BJ (cell line): ENCODE results near the genes ATF1 and LETMD1.

- CAGE, long polyA plus RNA: no peak
- RRBS: no CpG with 5 or more reads among the region's 14 CpGs
Measured at GRCh38 chr12:49972224-49972721, 474 bp upstream of the AQP6 start.

DNA sequence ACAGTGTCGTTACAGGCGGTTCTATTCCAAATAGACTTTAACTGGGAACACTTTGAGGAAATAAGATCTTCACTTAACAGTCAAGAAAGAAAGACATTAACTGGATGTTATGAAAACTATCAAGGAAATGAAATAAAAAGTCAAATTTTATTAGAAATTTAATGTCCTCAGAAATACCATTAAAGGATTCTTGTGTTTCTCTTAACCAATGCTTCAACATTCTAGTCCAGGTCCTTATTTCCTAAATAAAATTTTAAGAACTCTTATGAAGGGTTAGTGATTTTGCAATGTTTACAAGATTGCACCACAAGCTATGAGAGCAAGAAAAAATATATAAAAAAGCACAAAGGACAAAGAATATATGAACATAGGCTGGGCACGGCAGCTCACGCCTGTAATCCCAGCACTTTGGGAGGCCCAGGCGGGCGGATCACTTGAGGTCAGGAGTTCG lies 7.8 kb downstream of the RACGAP1 start:
- CAGE, long polyA plus RNA: no peak
- RRBS: no CpG with 5 or more reads among the region's 7 CpGs

GRCh38 chr12:50095672-50096637 lies 7.9 kb upstream of the GPD1 start:
- CAGE, long polyA plus RNA: no peak
- RRBS: no CpG with 5 or more reads among the region's 9 CpGs

- CAGE, long polyA plus RNA: no peak
- RRBS: no CpG with 5 or more reads among the region's 5 CpGs
Measured at GRCh38 chr12:50506657-50507221, 2.0 kb downstream of the DIP2B start.

- CAGE, long polyA plus RNA: no peak
- RRBS: no CpG with 5 or more reads among the region's 3 CpGs
Measured at GRCh38 chr12:50527027-50527482, 22.3 kb downstream of the DIP2B start.

DNA sequence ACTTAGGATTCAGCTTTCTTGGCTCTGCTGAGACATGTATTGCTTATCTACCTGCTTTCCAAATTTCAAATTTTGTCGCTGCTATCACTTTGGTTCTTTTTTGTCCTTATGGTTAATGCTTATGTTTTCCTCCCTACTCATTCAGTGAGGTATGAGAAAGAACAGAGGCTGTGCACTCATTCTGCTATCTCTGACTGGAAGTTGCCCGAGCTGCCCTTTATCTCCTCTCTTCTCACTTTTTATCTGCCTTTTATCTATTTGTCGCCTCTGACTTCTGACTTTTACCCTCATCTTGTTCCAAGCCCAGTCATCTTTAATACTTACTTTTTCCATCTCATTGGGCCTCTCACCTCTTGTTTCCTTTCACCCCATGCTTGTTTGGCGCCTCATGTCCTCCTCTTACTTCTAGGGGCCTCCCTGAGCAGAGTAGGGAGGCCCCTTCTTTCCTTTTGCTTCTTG lies 50.6 kb downstream of the DIP2B start:
- CAGE, long polyA plus RNA: no peak
- RRBS: no CpG with 5 or more reads among the region's 4 CpGs

GRCh38 chr12:50621954-50622195 lies 117.1 kb downstream of the DIP2B start:
- CAGE, long polyA plus RNA: no peak
- RRBS: no CpG with 5 or more reads among the region's 2 CpGs

DNA sequence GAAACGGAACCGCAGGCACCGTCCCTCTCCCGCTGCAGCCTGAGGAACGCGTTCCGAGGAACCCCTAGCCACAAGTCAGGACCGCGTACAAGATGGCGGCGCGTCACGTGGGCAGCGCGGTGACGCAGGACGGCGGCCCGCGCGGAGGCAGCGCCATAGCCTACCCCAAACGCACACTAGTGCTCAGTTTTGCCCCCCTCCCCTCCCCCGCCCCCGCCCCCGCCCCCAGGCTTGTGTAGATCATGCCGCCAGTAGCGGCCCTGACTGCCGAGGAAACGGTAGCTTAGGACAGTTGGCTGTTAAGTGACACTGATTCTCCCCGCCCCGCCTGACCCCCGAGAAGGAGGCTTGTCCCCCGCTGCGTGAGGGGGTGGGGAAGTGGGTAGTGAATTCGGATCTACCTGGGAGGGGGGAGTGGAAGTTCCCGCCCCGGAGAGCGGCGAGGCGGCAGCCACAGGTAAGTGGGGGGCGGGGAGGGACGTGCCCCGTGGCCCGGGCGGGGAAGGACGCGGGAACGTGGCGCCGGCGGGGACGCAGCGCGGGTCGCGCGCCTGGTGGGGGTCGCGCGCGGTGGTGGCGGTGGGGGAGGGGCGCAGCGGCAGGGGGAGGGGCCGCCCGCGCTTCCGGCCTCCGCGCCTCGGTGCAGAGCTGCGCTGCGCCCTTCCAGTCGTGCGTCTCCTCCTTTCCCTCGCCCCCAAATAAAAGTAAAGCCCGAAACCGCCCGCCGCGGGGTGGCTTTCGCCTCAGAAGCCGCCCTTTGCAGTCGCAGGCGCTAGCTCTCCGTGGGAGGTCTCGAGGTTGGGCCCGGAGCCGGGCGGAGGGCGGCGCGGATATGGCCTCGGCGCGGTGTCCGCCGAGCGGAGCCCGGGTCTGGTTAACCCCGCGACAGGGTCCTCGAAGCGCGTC lies at the start of gene ATF1:
Gene ATF1, plus strand, starts transcription at position 251 of the 906 bp plus-strand sequence.
- CAGE, long polyA plus RNA: start-site peak on the plus strand centred at position 240 of the sequence, 26 bp wide, 628 and 517 reads in 2 replicates; start-site peak on the plus strand centred at position 392 of the sequence, 55 bp wide, 191 and 170 reads in 2 replicates
- RRBS: 1% methylated on average over 34 of the region's 106 CpGs

GRCh38 chr12:50933623-50934099 lies 8.8 kb downstream of the METTL7A start:
- CAGE, long polyA plus RNA: no peak
- RRBS: no CpG with 5 or more reads among the region's 2 CpGs

DNA sequence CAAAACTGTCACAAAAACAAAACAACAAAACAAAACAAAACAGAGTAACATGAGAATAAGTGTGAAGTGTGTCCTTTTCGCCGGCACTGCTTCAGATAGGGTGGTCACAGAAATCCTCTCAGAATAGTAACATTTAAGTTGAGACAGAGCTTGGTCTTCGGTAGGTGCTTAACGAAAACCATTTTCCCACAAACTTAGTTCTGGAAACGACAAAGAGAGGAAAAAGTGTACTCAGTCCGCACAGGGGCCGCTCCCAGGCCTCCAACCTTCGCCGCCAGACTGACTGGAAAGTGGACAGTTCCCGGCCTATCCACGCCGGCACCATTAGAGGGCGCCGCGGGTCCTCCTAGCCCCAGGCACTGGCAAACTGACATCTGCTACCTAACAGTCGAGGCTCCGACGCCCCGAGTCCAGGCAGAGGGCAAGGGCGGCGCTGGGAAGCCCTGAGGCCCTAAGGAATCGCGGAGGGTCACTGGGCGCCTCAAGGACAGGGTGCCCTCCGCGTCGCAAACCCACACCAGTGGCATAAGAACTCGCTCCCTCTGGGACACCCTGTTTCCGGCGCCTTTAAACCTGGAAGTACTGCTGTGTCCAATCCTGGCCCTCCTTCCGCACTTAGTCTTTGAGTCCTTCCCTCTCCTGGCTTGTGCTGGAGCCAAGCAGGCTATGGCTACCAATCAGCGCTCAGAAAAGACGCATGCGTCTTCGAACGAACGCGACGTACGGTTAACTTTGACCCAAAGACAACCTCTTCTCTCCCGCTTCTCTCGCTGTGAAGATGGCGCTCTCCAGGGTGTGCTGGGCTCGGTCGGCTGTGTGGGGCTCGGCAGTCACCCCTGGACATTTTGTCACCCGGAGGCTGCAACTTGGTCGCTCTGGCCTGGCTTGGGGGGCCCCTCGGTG lies at the start of gene LETMD1:
Gene LETMD1, plus strand, starts transcription at position 749 of the 903 bp plus-strand sequence.
- CAGE, long polyA plus RNA: no peak
- RRBS: 72% methylated on average over 2 of the region's 49 CpGs

- CAGE, long polyA plus RNA: start-site peak on the minus strand at chr12:51083091-51083654, 33 and 20 reads in 2 replicates
- RRBS: 1% methylated on average over 14 of the region's 62 CpGs
Measured at GRCh38 chr12:51082535-51083502, 577 bp downstream of the CSRNP2 start.

GRCh38 chr12:51171896-51172598 lies 888 bp downstream of the TFCP2 start:
- CAGE, long polyA plus RNA: no peak
- RRBS: no CpG with 5 or more reads among the region's 18 CpGs

- CAGE, long polyA plus RNA: no peak
- RRBS: 85% methylated on average over 5 of the region's 31 CpGs
Measured at GRCh38 chr12:51197708-51198411, 20.0 kb downstream of the POU6F1 start.

DNA sequence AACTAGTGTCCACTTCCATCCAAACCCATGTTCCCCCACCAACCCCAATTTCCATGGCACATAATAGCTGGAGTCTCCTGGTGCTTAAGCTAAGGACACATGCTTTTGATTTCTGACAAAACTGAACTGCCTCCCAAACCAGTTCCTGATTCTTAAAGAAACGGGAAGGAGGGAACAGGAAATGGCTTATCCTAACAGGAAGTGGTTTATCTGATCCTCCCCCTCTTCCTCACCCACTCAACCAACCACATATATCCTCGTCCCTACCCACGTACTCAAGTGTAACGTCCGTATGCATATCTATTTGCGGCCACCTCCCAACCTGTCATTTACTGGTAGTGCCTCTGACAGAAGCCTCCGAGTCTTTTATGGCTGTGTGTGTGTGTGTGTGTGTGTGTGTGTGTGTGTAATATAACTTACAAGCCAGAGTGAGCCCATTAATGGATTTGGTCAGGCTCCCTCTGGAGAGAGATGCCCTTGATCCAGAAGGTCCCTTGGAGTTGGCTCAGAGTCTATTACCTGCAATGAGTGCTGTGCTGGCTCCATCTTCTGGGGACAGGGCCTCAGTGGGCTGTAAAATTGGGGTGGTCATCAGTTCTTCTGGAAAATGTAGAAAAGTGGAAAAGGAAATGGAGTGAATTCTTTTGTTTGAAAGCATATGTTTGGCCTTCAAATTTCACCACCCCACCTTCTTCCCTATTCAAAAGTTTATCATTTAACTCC lies 7.8 kb downstream of the DAZAP2 start:
- CAGE, long polyA plus RNA: no peak
- RRBS: no CpG with 5 or more reads among the region's 7 CpGs

DNA sequence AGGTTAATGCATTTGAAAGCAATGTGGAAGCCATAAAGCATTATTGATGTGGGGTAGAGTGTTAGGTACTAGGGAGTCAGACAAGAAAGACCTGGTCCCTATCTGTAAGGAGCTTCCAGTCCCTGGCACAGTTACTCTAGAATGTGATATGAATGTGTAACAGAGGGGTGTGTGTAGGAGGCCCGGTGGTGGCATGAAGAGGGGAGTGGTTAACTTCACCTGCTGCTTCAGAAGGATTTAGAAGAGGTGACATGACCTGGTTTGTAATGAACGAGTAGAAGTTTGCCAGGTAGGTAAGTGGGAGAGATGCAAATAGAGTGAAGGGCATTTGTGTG lies 15.1 kb upstream of the GALNT6 start:
- CAGE, long polyA plus RNA: no peak
- RRBS: no CpG with 5 or more reads among the region's 2 CpGs

GRCh38 chr12:51868618-51870030 lies 18.8 kb upstream of the ANKRD33 start:
- CAGE, long polyA plus RNA: no peak
- RRBS: 4% methylated on average over 20 of the region's 90 CpGs

- CAGE, long polyA plus RNA: no peak
- RRBS: no CpG with 5 or more reads among the region's 8 CpGs
Measured at GRCh38 chr12:51925706-51926473, 18.6 kb downstream of the ACVRL1 start.

DNA sequence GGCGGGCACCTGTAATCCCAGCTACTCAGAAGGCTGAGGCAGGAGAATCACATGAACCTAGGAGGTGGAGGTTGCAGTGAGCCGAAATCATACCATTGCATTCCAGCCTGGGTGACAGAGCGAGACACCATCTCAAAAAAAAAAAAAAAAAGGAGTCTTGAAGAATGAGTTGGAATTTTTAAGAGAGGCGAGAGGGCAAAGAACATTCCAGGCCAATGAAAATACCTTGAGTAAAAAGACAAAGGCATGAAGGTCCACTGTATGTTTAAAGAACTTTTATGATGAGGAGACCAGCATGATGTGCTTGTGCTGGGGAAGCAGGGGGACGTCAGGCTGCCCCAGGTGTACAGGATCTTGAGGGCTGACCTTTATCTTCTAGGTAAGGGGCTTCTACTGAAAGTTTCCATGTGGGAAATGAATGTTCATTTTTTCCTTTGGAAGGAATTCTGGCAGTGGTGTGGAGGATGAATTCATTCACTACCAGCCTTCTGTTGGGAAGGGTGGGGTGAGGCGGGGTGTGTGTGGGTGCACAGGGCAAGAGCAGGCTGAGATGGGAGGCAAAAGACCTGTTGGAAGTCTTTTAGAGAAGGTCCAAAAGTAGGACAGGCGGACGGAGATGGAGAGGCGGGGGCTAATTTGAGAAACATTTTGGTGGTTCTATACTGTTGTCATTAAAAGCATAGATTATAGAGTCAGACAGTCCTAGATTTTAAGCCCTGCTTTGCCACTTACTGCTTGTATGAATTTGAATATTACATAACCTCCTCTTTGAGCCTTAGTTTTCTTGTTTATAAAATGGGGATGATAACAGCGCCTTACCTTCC lies 27.2 kb upstream of the TAMALIN start:
- CAGE, long polyA plus RNA: no peak
- RRBS: no CpG with 5 or more reads among the region's 10 CpGs

GRCh38 chr12:51995043-51995828 lies 11.5 kb upstream of the TAMALIN start:
- CAGE, long polyA plus RNA: no peak
- RRBS: no CpG with 5 or more reads among the region's 9 CpGs

GRCh38 chr12:52007401-52008440 lies 975 bp downstream of the TAMALIN start:
- CAGE, long polyA plus RNA: no peak
- RRBS: 10% methylated on average over 11 of the region's 50 CpGs